Measurements from ENCODE around the genes RBMXL3, IL13RA1, UBE2A and MCTS1.

DNA sequence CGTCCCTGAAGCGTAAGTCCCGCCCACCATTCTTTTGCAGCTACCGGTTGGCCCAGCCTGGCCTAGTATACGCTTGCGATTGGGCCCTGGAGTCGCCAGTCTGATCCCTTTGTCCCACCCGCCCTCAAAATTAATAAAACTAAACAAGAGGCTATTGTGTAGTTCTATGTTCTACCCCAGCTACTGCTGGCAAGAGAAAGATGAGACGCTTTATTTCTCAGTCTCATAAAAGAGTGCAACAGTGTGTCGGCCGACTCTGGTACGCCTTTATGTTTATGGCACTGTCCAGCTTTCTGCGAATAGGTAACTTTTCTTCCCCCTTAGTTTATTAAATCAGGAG is 905 bp upstream of the AMOT start:
- PRO-cap, result no peak

DNA sequence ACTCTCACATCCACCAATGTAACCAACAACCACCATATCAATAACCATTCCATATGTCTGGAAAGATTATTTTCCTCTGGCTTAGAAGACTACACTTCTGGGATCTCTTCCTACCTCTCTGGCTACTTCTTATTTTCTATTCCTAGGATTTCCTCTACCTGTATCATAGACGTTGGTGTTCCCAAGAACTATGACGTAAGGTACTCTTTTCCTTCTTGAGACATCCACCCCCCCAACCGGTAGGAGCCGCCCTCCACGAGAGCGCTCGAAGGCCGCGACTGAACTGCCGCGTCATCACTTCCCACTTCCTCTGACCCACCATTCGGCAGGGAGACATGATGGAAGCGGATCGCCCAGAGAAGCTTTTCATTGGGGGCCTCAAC is at the start of gene RBMXL3:
TSS of gene RBMXL3 (plus strand) at position 304 of the 383 bp plus-strand sequence.
- PRO-cap, result no peak

DNA sequence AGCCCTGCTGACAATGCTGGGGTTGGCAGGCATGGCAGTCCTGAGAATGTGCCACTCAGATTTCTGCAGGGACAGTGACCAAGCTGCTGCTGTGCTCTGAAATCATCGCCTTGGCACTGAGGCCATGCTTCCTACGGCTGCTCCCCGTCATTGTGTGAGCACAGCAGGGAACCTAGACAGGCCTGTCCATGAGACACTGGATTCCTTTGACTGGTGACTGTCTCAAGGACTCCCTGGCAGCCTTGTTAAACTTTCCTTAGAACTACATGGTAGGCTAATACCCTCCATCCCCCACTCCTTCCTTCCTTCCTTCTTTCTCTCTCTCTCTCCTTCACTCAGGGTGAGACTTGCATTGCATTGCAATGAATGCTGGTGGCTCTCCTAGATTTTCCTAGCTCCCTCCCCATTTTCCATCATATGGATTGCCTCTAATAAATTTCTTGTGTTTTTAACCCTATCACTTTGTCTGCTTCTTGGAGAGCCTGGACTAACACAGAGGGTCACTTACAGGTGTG is 111.5 kb downstream of the LUZP4 start:
- PRO-cap, result no peak

DNA sequence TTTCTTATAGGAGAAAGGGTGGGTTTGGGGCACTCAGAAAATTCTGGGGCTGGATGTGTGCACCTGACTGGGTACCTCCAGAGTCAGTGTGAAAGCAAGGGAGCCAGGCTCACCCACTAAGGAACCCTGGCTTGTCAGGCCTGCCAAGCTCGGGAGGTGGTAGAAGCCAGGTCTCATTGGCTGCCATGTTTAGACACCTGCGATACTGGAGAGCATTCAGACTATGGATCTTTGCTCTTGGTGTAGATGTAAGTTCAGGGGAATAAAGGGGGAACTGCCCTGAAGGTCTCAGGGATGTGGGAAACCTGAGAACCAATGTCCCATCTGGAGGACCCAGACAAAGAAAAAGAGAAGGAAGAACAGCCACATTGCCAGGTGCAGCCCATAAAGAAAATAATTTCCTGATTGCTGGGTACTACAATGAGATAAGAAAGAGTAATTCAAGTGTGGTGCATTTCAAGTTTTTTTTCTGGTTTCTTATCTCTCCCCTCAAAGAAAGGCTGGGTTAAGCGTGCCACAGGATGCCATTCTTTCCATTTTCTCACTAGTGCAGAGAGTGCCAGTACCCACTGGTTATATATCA is 222.1 kb upstream of the AGTR2 start:
- PRO-cap, result no peak

GRCh38 chrX:116239914-116240430 is 69.4 kb downstream of the AGTR2 start:
- PRO-cap, result no peak

- PRO-cap, result no peak
These were observed 131.3 kb downstream of the KLHL13 start for GRCh38 chrX:117985235-117985795.

DNA sequence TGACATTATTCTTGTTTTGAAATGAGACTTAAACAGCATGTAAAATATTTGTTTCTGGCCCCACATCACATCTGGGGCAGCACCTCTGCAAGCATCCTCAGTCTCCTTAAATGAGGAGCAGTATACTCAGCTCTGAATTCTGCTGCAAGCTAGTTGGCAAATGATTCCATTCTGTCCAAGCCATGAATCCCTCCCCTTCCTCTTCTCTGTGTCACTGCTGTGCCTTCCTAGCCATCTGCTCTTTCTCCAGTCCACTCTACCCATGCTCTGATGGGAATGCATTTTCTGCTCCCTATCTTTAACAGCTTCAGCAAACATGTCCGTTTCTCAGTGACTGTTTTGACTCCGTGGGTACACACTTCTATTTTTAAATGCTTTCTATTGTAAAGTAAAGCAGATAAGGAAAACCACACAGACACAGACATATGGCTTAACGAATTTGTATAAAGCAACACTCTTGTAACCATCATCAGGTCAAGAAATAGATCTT is 72.3 kb upstream of the KLHL13 start:
- PRO-cap, result no peak

DNA sequence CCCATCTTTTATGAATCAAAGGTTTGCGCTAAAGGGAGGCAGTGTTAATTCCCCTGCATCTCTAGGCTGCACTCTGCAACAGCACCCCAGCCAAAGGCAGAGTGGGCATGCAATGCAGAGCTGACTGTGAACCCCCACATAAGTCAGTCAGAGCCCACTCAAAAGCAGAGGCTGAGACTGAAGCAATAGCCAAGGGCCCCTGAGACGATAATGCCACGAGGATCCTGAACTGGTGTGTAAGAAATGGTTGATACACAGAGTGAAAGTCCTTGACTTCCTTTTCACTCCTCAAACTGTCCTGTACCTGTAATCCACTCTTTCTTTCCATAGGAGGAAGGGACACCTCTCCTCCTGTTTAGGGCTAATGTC is 87.1 kb upstream of the WDR44 start:
- PRO-cap, result no peak

DNA sequence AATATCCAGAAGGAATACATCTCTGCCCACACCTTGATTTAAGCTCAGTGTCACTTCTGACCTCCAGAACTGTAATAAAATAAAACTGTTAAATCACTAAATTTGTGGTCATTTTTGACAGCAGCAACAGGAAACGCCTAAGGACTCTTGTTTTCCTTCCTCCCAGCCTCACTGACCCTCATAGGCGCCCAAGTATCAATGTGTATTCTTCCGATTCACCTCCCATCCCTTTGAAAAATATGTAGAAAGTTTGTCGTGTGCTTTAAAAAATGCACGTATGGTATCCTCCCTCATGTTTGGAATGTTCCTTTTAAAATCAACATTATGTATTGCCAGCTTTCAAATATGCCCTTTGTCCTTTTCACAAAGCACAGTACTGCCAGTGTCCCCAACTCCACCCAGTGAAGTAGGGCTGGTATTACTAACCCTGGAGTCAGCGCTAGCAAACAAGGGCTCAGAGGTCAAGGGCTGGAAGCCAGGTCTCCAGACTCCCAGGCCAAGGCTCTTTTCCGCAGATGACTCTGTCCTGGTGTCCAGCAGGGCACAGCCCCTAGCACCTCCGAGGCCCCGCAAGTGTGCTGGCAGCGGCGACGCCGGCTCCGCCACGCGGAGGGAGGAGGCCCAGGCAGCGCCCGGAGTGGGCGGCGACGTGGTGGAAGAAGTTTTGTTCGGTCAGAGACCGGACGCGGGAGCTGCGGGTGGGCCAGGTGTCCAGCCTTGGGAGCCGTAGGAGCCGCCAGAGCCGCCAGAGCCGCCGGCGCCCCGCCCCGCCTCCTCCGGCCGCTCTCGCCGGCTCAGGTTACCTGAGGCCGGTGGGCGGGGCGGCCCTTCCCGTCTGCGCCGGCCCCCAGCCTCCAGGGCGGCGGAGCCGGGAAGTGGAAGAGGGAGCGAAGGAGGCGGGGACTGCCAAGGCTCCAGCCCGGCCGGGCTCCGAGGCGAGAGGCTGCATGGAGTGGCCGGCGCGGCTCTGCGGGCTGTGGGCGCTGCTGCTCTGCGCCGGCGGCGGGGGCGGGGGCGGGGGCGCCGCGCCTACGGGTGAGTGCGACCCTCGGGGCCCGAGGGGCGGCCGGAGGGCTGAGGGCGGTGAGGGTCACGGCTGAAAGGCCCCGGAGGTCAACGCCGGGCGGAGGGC is at the start of gene IL13RA1:
TSS of gene IL13RA1 (plus strand) at position 915 of the 1,132 bp plus-strand sequence.
- PRO-cap, result bidirectional peak, plus-strand start at position 917 of the sequence, minus-strand start at position 775 of the sequence

DNA sequence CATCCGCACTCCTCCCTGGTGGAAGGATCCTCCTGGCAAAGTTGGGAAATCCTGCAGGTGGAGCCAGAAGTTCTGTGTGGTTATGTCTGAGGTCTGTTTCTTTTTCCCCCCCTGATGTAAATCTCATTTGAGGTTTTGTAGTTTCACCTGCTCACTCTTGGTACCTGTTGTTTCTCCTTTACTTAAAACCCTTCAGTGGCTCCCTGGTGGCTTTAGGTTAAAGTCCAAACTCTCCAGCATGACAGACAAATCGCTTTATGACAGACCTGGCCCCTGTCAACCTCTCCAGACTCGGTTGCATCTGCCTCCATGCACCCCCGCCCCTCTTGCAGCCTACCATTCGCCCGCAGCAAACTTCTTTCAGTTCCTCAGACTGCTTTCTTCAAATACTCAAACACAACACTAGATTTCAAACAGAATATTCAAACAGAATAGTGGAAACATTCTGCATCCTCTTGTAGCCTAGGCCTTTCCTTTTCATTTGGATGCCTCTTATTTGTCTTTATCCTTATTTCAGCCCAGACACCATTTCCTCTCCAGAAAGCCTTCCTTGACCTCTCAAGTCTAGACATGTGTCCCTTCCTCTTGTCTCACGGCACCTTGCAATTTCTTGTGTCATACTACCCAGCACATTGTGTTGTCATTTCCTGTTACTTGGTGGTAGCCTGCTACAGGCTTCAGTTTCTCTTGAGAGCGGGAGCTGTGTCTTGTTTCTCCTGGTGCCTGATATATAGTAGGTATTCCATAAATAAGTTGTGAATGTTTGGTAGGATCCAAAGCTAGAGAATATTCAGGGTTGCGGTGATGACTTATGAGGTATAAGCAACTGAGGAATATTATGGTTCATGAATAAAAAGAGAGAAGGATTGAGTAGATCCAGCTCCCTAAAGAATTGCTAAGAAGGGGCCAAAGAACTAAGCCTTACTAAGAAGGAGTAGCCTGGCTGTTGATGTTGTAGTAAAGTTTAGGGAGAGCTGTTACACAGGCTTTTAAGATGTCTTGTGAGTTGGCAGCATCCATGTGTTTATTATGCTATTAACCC is 24.9 kb downstream of the IL13RA1 start:
- PRO-cap, result no peak

- PRO-cap, result no peak
These were observed 26.1 kb downstream of the KIAA1210 start for GRCh38 chrX:119101467-119101905.

DNA sequence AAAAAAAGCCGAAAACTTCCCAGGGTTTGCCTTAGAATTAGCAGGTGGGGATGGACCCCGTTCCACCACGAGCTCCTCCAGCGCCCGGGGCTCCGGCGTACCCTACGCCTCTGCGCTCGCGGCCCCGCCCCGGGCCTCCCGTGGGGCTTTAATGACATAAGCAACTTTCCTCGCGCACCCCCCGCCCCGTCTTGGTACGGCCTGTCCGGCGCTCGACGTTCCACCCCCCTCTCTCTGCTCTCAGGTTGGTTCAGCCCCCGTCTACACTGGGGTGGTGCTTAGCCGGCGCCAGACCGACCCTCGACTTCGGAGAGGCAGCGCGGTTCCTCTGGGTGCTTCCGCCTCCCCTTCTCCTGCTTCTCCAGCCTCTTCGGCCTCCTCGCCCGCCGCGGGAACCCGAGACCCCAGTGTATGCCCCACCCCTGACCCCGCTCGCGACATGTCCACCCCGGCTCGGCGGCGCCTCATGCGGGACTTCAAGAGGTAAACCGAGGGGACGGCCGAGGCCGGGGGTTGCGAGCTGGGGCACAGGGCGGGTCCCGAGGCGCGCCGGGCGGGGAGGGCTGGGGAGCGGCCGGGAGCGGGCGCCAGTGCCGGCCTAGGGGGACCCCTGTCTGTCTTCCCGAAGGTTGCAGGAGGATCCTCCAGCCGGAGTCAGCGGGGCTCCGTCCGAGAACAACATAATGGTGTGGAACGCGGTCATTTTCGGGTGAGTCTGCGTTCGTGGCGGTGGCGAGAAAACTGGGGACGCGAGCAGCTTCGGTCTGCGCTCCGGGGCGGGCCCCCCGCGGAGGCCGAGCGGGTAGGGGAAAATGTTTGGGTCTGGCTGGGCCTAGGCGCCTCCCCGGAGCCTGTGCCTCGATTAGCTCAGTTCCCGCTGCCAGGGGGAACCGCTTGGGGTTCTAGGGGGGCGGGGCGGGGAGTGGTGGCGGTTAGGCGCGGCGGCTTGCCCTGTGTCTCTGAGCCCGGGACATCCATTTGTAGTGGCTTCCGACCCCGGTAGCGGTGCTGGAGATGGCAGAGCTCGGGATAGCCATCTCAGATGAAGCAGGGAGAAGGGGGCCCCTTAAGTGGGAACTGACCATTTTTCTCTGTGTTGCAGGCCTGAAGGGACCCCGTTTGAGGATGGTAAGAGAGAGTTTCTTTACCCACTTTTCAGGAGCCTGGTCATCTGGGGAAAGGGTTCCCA is at the start of gene UBE2A:
TSS of gene UBE2A (plus strand) at position 291 of the 1,189 bp plus-strand sequence.
- PRO-cap, result bidirectional peak, plus-strand start at position 293 of the sequence, minus-strand start at position 112 of the sequence

- PRO-cap, result no peak
These were observed 32.5 kb downstream of the UBE2A start for GRCh38 chrX:119606952-119607249.

DNA sequence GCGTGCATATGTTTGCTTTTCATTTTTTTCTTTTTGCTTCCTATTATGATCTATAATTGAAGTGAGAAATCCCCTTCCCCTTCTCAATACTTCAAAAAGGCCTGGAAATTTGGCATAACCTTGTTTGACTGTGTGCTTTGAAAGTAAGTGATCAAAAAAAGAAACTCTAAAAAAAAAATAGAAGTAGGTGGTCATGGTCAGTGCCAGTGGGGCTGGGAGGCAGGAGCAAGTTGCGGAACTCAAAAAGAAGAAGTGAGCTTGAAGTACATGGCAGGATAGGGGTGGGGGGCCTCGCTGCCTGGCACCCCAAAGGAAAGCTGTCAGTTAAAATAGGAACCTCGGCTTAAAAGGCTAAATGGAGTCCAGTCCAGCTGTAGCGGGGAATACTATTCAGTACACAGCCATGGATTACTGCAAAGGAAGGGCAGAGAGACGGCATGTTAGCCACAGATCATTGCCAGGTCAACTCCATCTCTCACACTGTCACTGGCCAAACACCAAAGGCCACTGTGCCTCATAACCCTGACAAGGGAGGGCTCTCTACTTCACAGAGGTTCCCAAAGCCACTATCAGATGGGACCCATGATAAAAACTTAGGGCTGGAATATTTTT is 44.1 kb downstream of the UBE2A start:
- PRO-cap, result no peak

- PRO-cap, result no peak
These were observed 1.6 kb downstream of the SOWAHD start for GRCh38 chrX:119759931-119760499.

GRCh38 chrX:119843126-119843417 is 9.7 kb downstream of the UPF3B start:
- PRO-cap, result no peak

DNA sequence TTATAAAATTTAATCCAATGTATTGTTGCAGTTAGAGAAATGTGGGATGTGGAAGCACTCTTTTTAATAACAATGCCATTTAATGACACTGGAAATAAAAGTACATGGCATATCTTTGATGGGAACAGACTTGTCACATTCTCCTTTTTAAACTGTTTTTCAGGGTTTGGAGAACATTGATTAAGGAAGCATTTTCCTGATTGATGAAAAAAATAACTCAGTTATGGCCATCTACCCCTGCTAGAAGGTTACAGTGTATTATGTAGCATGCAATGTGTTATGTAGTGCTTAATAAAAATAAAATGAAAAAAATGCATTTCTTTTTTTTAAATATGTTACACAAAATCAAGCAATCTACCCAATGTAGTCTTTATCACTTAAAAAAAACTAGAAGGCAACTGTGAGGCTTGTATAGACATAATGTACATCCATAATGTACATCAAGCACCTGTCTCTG is 4.7 kb downstream of the NDUFA1 start:
- PRO-cap, result no peak

GRCh38 chrX:120244195-120244479 is 6.5 kb upstream of the ZBTB33 start:
- PRO-cap, result no peak

GRCh38 chrX:120536804-120537284 is 23.9 kb downstream of the CUL4B start:
- PRO-cap, result no peak

DNA sequence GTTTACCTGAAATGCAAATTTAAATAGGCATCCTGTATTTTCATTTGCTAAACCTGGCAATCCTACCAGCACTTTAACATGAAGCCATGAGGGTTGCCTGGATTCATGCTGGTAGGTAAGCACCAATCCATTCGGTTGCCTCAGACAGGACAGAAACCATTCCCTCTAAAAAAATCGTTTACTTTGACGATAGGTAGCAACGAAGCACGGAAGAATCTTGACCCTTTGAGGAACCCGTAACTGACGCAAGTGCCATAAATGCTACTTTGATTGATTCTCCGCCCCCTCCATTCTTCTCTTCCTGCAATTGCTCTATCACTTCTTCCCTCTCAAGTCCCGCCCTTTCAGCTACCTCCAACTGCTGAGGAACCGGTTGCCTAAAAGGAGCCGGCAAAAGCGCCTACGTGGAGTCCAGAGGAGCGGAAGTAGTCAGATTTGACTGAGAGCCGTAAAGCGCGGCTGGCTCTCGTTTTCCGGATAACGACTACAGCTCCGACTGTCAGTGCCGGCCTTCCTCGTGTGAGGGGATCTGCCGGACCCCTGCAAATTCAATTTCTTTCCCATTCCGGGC is at the start of gene MCTS1:
TSS of gene MCTS1 (plus strand) at position 469 of the 571 bp plus-strand sequence.
- PRO-cap, result unidirectional peak, plus-strand start at position 432 of the sequence; unidirectional peak, plus-strand start at position 515 of the sequence